Temporal lobe (tissue), 2 donors: ENCODE data around the gene KIF21A.

GRCh38 chr12:31897784-31898445 lies 61.3 kb upstream of the RESF1 start:
- RAMPAGE, long total RNA, result no peak

- RAMPAGE, long total RNA, result no peak
Measured at GRCh38 chr12:31961925-31962640, 2.9 kb downstream of the RESF1 start.

GRCh38 chr12:32025918-32026386 lies 66.7 kb downstream of the RESF1 start:
- RAMPAGE, long total RNA, result no peak

DNA sequence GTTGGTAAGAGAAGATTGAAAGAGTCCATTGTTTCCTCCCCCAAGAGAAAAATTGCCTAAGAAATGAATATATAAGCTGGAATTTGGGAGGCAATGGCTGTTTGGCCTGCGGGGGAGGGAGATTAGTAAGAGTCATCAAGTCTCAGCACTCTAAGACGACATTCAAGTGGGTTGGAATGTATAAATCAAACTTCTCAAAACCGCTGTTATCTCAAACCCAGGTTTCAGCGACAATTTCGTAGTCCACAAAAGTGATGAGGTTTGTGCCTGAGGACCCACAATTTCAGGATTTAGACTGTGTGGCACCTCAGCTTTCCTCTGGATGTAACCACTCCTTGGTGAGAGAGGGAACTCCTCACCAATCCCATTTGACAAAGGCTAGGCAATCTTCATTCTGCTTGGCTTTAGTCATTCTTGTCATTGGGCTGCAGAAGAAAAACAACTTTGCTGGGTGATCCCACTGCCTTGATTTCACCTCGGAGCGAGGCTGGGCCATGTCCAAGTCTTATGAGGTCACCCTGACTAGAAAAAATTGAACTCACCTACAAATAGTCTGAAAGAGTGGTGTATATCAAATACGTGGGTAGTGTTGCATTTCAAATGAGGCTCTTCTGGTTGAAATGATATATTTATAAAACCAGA lies 1.1 kb downstream of the BICD1 start:
- RAMPAGE, long total RNA, result no peak

DNA sequence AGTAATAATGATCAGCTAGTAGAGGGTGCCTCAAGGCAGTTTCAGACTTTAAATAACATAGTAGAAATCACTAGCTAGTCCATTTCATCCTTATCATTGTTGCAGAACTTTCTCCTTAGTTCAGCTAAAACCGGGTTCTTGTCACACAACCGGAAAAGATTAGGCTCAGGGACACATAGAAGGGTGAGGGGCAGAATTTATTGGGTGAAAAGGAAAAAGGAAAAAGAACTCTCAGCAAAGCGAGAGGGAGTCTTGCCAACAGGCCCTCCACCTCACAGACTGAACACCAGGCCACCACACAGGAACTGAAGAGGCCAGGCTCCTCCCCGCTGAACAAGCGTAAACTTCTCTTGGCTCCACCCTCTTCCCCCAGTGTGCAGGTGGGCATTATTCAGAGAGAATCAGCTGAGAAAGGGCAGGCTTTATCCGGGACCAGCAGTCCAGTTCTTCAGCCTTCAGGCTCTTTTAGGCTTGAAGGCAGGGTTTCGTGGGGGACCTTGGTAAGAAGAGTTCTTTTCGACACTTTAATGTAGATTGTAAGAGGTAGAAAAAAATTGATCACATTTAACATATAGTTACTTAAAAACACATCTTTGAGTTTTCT lies 125.6 kb upstream of the FGD4 start:
- RAMPAGE, long total RNA, result no peak

DNA sequence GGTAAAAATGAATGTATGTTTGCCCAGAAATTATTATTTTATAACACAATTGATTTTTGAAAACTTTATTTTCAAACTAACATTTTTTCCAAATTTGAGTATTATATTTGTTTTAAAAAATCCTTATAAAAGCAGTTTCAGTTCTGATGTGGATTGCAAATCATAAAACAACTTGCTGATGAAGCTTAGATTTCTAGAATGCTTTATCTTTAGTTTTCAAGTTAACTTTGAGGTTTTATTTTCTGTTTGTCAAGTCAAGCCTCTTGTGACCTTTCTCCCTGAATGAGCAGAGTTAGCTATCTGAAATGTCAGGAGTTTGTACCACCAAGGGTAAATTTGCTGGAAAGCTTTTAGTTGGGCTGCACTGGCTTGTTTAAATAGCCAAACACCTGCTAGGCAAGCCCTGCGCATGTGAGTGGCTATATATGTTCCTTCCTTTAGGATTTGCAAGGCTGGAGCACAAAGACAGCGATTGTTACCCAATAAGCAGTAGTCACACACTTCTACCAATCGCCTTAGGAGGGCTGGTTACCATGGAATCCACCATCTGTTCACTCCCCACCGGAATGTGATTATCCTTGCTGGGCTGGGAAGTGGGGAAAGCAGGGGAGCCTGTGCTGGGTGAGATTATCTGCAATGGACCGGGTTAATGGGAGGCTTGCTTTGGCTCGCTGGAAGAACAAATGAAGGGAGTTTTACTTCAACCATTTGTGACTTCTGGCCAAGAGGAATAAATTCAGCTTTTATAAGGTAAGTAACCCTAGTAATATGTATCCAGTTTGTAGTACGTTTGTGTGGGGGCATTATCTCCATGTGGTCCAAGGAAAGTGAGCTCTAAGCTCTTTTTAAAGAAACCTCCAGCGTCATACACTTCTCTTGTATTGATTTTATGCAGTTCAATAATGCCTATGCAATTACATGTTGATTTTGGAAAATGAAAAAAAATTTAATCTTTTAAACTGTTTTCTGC lies 102.5 kb downstream of the FGD4 start:
- RAMPAGE, long total RNA, result start-site peak on the plus strand centred at position 599 of the sequence, 72 bp wide, 477 and 476 reads in 2 replicates

DNA sequence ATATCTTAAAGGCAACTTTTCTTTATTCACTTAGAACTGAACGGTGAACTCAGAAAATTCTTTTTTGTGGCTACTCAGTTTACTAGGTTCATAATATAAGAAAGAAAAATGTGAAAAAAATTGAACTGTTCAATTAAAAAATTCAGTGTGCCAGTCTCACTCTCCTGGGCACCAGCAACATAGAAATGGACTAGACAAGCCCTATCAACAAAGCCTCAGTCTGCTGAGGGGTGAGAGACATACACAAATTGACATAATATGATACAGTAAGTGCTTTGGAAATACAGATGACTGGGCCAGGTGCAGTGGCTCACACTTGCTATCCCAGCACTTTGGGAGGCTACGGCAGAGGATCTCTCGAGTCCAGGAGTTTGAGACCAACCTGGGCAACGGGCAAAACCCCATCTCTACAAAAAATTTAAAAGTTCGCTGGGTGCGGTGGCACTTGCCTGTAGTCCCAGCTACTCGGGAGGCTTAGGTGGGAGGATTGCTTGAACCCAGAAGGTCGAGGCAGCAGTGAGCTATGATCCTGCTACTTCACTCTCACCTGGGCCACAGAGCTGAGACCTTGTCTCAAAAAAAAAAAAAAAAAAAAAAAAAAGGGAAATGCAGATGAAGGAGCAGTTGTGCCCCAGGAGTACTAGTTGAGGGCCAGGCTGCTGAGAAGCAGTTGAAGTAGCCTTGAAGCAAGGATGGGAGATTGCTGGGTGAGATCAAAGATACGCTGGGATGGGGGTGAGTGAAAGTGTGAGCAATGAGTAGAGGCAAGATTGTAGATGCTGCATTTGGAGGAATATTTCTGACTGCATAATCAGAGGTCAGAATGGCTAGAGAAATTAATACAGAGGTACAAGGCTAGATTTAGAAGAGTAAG lies 93.6 kb upstream of the DNM1L start:
- RAMPAGE, long total RNA, result no peak

- RAMPAGE, long total RNA, result no peak
Measured at GRCh38 chr12:32821720-32821965, 65.9 kb upstream of the YARS2 start.

- RAMPAGE, long total RNA, result no peak
Measured at GRCh38 chr12:32894563-32895094, 1.9 kb downstream of the PKP2 start.

GRCh38 chr12:32897897-32898327 lies 1.3 kb upstream of the PKP2 start:
- RAMPAGE, long total RNA, result no peak

GRCh38 chr12:38124343-38124826 lies 192.2 kb upstream of the ALG10B start:
- RAMPAGE, long total RNA, result no peak

GRCh38 chr12:38138247-38139368 lies 178.0 kb upstream of the ALG10B start:
- RAMPAGE, long total RNA, result no peak

GRCh38 chr12:38905850-38906433 lies 551 bp upstream of the CPNE8 start:
- RAMPAGE, long total RNA, result no peak

DNA sequence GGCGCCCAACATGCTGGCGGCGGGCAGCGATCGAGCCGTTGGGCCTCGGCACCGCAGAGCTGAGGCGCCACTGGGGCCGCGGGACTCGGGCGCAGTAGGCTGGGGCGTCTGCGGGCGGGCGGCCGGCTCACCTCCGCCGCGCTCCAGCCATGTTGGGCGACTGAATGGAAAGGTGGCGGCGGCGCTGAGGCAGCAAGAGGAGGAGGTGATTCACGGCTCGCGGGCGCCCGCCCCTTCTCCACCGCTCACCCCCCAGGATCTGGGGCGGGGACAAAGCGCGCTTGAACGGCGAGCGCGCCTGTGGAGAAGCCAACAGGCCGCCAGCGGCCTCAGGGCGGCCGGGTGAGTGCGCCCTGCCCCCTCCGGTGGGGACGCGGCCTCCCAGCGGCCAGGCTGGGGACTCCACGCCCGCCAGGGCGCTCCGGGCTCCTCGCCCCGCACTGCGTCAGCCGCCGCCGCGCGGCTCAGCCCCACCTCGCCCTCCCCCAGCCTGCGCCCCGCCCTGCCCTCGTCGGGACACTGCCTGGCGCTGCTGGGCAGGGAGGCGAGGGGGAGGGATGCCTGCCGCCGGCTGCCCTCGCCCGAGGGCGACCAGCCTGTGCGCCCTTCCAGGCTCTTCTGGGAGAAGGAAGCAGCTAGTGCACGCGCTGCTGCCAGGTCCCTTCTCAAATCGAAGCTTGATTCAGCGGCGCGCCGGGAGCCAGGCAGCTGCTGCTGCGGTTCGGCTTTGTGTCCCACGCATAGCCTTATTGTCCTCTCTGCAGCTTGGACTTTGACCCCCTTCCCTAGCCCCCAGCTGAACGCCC lies at the start of gene KIF21A:
KIF21A (minus strand) TSS at position 162 of the 806 bp plus-strand sequence.
- RAMPAGE, long total RNA, result no peak

- RAMPAGE, long total RNA, result no peak
Measured at GRCh38 chr12:39443928-39444219, 954 bp upstream of the KIF21A start.

DNA sequence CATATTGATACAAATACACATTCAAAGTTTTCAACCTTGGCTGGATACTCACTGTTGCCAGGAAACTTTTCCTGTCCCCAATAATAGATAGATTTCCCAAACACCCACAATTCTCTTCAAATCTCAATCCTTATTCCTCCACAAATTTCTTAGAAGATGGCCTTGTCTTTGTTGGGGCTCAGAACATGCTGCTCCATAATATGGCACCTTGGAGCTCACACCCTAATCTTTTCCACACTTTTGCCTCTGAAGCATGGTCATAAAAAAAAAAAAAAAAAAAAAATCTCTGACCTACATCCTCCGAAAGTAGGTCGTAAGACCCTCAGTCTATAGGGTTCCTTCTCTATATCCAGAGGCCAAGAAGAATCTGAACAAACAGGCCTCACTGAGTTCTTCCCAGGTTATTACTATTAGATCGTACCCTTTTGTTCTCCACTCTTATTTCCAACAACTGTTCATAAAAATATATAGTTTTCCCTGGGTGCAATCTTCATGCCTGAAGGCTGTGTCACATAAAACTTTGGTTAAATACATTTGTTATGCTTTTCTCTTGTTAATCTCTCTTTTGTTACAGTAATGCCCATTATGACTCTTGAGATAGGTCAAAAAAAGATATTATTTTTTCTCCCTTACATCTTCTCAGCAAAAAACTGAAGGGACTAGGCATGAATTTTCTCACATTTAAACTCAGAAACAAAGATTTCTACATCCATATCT lies 207.8 kb downstream of the C12orf40 start:
- RAMPAGE, long total RNA, result no peak

DNA sequence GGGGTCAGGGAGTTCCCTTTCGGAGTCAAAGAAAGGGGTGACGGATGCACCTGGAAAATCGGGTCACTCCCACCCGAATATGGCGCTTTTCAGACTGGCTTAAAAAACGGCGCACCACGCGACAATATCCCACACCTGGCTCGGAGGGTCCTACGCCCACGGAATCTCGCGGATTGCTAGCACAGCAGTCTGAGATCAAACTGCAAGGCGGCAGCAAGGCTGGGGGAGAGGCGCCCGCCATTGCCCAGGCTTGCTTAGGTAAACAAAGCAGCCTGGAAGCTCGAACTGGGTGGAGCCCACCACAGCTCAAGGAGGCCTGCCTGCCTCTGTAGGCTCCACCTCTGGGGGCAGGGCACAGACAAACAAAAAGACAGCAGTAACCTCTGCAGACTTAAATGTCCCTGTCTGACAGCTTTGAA lies 127.4 kb downstream of the SLC2A13 start:
- RAMPAGE, long total RNA, result no peak

GRCh38 chr12:40223974-40224368 lies 826 bp upstream of the LRRK2 start:
- RAMPAGE, long total RNA, result no peak

- RAMPAGE, long total RNA, result no peak
Measured at GRCh38 chr12:40226250-40226662, 1.5 kb downstream of the LRRK2 start.

DNA sequence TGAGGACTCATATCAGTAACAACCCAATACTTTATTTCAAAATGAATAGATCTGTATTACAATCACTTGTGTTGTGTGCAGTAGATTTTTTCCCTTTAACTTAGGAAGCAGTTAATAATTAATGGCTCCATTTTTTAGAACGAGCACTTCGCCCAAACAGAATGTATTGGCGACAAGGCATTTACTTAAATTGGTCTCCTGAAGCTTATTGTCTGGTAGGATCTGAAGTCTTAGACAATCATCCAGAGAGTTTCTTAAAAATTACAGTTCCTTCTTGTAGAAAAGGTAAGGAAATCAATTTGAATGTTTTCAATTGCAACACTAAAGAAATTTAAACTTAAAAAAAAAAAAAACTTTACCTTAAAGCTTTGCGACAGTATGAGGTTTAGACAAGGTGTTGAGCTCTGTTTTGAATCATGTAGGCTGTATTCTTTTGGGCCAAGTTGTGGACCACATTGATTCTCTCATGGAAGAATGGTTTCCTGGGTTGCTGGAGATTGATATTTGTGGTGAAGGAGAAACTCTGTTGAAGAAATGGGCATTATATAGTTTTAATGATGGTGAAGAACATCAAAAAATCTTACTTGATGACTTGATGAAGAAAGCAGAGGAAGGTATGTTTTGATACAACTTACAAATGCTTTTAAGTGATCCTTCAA lies 97.2 kb downstream of the LRRK2 start:
- RAMPAGE, long total RNA, result no peak